SEM (cell line): ENCODE measurements around the gene ARPC2.

DNA sequence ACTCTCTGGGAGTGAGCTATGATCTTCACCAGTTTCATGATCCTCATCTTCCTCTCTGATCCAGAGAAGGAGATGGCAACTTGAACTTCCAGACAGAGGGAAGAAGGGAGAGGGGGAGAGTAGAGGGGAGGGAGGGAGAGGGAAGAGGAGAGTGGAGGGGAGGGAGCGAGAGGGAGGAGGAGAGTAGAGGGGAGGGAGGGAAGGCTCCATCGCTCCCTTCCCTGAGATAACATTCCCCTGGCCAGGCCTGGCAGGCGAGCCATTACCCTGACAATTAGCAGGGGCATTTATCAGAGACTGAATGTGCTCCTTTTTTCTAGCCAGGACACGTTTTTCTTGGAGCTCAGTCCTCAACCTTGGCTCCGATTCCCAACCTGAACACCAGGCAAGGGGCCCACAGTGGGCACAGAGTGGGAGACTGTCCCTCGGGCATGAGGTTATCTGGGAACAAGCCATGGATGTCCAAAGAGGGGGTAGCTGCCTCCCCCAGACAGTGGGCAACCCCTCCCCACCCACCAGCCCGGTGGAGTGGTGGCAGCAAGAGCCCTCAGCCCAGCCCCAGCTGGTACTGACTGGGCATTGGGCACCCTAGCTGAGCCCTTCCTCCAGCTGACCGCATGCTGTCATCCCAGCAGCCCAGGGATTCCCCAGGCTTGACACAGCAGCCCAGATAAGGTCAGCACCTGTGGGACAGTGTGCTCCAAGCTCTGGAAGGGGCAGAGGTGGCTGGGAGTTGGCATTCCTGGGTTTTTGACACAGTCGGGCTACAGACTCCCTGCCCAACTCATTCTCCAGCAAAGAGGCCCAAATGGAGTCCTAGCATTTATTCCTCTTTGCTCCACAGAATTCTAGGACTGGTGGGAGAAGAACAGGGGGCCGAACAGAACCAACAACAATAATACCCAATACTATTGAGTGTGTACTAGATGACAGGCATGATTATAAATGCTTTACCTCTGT lies 81.7 kb downstream of the TNS1 start:
- PRO-cap = no peak

GRCh38 chr2:217929291-217930231 lies 73.2 kb downstream of the TNS1 start:
- PRO-cap = no peak

DNA sequence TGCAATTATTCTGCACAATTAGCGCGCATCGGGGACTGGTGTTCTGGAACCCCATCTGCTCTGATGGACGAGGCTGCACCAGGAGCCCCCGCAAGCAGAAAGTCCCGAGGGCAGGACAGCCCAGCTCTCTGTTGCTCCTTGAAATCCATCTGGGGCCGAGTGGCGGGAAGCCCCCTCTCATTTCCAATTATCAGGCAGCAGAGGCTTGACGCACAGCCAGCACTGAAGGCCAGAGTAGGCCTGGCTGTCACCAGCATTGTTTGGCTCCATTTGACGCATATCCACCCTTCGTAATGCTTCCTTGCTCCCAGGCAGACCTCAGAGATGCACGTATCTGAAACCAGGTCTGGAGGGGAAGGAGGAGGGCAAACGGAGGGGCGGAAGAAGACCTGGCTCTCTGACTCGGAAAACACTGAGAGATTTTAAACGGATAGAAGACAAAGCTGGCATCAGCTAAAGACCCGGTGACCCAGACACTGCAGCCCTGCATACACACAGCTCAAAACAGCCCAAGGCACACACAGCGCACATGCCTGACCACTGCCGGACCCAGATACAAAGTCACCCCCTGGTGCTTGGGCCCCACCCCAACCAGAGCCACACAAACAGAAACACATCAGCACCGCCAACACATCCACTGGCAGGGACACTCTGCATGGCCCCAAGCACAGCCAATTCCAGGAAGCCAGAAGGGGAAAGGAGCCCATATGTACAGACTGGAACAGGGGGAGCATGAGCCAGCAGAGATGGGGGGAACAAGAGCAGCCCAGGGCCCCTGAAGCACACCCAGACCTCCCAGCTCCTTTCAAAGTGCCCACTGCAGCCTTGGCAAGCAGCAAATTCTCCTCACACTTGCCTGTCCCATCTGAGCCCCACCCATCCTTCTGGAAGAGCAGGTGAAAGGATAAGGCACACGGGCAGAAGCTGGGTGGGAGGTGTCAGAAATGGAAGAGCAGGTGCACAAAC lies 69.6 kb downstream of the TNS1 start:
- PRO-cap = no peak

GRCh38 chr2:217940262-217940777 lies 62.5 kb downstream of the TNS1 start:
- PRO-cap = no peak

- PRO-cap = no peak
Observed at GRCh38 chr2:217993834-217994219, 9.0 kb downstream of the TNS1 start.

DNA sequence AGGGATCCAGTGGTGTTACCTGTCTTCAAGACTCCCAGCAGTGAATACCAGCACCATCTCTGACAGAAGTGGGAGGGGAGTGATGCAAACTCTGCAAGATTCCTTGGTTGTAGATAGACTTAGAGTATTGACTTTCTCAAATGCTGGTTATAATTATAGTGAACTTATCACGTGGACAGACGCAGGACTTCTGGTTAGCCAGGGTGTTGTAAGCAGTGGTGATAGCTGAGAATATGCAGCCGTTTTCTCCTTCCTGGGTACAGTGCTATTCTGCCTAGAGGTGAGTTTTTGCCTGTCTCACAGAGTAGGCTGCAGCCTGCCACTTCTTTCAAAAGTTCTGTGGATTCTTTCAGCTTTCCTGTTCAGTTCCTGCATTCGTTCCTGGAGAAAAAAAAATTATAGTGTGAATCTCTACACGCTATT lies 737 bp upstream of the CXCR2 start:
- PRO-cap = no peak

DNA sequence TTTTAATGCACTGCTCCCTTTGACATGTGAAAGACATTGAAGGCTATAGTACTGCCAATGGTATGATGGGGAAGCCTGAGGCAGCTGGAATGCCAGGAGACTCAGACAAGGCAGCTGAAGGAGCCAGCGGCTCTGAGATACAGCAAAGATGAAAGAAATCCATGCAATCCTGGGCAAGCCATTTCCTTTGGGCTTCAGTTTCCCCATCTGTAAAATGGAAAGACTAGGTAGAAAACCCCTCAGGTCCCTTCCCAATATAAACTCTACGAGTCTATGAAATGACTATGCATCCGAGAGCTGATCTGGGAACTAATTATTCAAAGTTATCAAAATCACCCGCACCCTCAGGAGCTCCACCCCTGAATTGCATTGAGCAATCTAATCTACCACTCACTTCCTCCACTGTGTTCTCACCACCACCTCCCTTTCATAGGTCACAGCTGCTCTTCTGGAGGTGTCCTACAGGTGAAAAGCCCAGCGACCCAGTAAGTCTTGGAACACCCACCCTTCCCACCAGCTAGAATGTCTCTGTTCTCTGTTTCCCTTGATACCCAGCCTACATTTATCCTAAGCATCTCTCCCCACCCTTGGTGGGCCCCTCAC lies 3.2 kb downstream of the CXCR2 start:
- PRO-cap = no peak

DNA sequence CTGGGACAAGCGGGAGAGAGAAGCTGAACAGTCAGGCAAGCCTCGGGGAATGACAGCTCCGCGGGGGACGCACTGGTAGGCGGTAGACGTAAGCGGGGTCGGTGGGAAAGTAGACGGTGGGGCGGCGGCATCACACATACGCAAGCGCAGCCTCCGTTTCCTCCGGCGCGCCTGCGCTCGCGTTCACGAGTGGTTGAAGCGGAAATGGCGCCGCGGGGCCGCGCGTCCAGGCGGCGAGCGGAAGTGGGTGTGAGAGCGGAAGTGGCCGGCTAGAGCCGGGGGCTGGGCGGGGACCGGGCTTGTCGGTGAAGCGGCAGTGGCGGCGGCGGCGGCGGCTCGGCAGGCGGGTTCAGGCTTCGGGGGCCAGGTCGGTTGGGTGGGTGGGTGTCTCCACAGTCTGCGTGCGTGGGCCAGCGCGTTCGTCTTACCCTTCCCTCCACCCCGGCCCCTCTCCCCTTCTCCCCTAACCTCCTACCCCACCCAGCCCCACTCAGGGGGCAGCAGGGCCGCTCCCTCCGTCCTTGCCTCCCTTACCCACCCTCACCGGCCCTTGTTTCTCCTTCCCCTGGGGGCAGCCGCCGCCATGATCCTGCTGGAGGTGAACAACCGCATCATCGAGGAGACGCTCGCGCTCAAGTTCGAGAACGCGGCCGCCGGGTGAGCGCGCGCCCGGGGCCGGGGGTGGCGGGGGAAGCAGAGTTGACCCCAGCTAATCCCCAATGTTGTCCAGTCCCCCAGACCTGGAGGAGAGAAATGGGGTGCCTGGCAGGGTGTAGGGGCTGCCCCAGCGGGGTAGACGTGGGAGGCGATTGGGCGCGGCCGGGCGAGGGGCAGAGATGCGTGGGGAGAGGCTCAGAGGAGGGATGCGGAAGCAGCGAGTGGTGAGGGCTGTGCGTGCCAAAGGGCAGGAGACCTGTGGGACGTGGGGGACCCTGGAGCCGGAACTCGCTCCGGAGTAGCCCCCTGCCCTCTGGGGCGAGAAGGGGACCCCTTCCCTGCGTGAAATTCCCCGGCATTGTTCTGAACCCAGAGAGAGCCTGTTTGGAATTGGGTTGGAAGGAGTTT lies at the start of gene ARPC2:
TSS of gene ARPC2 (plus strand) at position 302 of the 1,065 bp plus-strand sequence.
- PRO-cap = bidirectional peak, plus-strand start at position 316 of the sequence, minus-strand start at position 187 of the sequence; bidirectional peak, plus-strand start at position 877 of the sequence, minus-strand start at position 754 of the sequence

DNA sequence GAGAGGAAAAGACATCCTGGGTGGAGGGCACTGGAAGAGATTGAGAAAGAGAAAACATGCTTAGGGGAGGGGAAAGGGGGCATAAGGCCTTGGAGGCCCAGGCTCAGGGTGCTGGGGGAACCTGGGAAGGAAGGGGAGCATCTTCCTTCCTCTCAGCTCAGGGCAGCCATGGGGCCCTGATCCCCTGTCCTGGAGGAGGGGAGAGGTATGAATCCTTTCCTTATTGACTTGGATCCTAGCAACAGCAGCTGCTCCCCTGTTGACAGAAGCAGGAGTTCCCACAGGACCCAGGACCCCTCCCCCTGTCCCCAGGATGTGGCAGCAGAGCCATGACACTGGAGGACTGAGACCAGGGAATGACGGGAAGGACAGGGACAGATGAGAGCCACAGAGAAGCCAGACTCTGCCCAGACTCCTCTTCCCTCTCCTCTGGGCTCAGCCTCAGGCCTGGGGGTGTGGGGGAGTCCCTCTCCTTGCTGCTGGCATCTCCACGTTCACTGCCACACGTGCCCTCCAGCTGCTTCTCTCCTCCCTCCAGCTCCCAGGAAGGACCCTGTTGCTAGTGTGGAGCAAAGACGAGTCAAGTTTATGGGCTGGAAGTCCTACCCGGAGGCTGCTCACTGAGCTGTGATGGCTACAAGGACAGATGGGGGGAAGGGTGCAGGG lies 839 bp downstream of the GPBAR1 start:
- PRO-cap = no peak

DNA sequence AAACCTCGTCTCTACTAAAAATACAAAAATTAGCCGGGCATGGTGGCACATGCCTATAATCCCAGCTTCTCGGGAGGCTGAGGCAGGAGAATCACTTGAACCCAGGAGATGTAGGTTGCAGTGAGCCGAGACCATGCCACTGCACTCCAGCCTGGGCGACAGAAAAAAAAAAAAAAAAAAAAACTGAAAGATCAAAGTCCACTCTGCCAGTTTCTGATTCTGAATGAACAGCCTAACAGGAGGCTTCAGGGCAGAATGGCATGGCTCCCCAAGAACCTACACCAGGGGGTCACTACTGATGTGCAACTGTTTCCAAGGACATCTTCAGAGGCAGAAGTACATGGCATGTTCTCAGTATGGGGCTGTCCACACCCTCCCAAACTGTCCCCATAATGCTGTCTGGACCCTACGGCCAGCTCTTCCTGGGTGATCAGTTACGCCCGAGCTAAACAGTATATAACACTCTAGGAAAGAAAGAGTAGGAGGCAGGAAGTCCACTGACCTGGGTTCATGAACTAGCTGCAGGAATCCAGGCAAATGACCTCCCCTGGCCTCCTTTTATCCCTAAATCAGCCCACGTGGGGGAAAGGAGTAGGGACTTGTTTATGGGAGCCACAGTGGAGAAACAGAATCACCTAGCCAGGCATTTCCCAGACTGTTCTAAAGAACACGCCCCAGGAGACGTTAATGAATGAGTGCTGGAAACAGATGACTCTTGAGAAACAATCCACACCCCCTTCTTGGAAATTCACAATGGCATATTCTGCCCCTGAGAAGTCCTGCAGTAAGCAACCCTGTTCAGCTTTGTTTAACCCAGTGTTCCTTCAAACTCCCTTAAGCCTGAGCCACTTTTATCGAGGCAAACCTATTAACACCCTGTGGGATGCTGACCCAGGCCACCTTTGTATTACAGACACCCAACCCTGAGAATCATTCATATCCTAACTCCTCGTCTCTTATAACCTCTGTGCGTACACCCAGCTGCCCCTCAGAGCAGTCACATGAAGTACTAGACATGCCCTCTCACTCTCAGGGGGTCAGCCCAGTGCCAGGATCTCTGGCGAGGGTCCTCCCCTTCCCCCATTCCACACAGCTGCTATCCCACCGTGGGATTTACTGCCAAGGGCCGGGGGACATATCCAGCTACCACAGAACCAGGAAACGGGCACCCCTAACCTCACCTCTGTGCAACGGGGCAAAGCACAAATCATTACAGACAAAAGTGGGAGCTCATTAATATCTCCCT lies 2.4 kb downstream of the TMBIM1 start:
- PRO-cap = no peak

DNA sequence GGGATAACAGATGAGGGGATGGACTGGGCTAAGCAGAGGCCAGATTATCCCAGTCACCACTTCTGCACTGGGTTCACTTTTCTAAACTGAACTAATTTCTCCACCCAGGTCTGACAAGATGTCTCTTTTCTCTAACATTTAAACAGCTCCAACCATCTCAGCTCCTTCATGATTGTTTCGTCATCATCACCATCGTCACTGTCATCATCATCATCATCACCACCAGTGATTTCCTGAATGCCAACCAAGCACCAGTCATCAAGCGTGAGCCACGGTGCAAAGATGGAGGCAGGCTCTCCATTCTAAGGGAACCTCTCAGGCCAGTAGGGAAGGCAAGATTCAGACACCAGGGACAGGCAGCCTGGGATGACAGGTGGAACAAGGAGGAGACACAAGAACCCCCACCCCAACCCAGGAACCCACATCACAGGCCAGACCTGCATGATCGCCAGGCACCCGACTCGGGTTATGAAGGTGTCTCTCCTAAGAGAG lies 25.6 kb upstream of the TMBIM1 start:
- PRO-cap = no peak

DNA sequence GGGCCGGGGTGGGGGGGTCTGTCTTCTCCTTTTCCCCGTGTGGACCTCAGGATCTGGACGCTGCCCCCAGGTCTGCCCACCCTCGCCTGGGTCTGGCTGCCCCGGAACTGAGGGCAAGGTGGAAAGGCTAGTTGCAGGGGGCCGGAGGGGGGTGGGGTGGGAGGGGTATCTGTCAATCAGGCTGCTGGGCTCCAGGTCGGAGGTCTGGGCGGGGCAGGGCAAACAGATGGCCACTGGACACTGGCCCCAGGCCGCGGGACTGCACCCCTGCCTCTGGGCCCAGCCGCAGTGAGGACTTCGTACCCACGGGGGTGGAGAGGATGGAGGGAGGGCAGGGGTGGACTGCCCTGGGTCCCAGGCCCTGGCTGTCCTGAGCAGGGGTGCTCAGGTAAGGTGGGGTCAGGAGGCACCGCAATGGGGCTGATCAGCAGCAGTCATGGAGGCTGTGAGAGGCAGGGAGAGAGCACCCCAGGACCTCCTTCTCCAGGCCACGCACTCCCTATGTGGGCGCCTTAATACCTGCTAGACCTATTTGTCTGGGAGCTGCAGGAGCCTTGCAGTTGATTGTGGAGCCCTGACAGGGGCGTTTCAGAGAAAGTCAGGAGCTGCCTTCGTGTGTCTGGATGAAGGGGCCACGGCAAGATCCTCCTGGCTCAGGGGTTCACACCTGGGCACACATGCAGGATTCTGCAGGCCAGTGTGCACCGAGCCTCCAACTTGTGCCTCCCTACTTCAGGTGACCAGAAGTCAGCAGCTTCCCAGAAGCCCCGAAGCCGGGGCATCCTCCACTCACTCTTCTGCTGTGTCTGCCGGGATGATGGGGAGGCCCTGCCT lies 1.4 kb downstream of the CTDSP1 start:
- PRO-cap = no peak

- PRO-cap = no peak
Observed at GRCh38 chr2:218422693-218422969, 3.7 kb downstream of the VIL1 start.

DNA sequence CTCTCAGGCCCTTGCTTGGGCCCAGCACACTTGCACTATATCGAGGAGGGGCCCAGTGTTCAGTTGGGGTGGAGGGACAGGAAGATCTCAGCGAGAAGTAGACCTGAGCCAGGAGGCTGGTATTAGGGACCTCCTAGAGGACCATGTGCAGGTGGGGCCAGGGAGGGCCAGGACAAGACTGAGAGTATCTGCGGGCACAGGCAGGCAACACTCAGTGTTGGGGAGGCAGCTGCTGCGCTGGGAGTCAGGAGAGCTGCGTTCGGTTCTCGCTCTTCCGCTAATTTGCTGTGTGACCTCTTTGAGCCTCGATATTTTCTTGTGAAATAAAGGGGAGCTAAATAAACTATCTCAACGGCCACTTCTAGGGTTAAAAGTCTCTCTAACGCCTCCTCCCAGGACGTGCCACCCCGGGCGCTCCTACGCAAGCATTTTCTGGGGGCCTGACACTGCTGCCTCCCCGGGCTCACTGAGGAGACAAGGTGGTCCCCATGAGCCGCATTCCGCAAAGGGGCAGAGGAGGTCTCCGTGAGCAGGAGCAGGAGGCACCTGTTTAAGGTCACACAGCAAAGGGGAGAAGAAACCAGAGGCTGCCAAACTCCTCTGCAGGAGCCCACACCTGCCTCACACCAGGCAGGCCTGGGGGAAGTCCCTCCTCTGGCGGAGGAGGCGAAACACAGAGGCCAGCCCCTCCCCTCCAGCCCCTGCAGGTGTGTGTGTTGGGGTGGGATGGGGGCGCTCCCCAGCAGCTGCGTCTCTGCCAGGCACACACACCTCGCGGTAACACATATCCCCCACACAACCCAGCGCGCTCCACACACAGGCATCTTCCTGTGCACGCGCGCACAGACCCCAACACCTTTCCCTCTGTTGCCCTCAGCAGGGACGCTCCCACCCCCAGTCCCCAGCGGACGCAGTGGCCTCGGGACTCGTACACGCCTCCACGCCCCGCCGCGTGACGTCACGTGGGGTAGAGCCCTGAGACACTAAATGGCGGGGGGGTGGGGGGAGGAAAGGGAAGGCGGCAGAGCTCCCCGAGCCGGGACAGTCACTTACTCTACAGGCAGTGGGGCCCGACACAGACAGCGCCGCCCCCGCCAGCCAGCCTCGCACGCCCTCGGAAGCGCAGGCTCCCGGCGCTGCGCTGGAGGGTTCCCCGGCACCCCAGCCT lies 776 bp upstream of the WNT10A start:
- PRO-cap = no peak

GRCh38 chr2:218984053-218984843 lies 736 bp downstream of the FEV start:
- PRO-cap = no peak

GRCh38 chr2:218995954-218996917 lies 3.0 kb upstream of the CRYBA2 start:
- PRO-cap = no peak

GRCh38 chr2:218997276-218998017 lies 4.2 kb upstream of the CRYBA2 start:
- PRO-cap = no peak

- PRO-cap = no peak
Observed at GRCh38 chr2:219059785-219060454, 801 bp downstream of the IHH start.

- PRO-cap = no peak
Observed at GRCh38 chr2:219124347-219125023, 36.1 kb downstream of the NHEJ1 start.

GRCh38 chr2:219180828-219181648 lies 3.0 kb downstream of the RETREG2 start:
- PRO-cap = no peak